Uterus (tissue), 7 donors: ENCODE results near the genes INPP5J, EIF4ENIF1, PISD and SLC5A1.

GRCh38 chr22:30943206-30943710, 25.3 kb downstream of the MORC2 start:
- PRO-cap, 4 experiments = no peak in any of the 4 experiments
- RAMPAGE, long total RNA, 2 experiments = no peak in any of the 2 experiments
- RRBS = no CpG with 5 or more reads among the region's 3 CpGs

DNA sequence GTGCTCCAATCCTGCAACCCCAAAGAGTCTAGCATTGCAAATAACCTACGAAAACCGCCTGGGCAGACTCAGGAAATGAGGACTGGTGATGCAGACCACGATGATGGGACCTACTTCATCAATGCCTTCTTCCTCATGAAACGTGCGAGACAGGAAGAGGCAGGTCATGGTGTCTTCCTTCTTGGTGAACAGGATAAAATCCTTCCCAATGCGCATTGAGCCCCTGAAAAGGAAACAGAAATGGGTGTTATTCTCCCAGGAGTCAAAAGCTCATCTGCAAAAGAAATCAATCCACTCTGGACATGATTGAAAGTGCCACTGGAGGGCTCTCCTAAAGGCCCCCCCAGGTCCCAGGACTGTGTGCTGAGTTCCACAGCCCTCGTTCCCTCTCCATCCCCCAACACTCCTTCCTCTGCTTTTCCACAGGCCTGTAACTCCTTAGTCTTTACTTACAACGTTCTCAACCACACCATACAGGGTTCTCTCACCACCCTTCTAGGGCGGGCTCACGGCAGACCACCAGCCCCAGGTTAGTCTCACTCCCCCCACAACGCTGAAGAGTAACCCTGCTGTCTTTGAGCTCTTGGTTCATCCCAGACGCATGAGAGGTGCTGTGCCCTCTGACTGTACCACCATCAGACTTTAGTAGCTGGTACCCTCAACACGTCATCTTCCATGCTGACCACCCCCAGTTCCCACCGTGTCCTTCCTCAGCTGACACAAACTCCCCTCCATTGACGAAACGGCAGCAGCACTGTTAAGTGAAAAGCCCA, 22.2 kb downstream of the MORC2 start:
- PRO-cap, 4 experiments = no peak in any of the 4 experiments
- RAMPAGE, long total RNA, 2 experiments = no peak in any of the 2 experiments
- RRBS = no CpG with 5 or more reads among the region's 16 CpGs

DNA sequence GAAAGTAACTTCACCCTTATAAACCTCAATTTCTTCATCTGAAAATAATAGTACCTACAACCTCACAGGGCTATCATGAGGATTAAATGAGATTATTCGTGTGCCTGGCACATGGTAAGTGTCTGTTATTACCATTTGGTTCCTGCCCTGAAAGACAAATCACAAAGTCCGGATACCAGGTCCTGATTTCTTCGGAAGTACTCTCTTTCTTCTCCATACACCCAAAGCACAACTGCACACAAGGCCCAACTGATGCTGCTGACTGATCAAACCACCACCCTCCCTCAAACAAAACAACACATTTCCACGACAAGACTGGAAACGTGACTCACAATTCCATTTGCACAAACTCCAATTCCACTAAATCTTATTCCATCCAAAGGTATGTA, 19.9 kb downstream of the MORC2 start:
- PRO-cap, 4 experiments = peak in 2 of 4 experiments; most common minus-strand start position 264 of the sequence (in 2)
- RAMPAGE, long total RNA, 2 experiments = no peak in any of the 2 experiments
- RRBS = no CpG with 5 or more reads among the region's 5 CpGs

DNA sequence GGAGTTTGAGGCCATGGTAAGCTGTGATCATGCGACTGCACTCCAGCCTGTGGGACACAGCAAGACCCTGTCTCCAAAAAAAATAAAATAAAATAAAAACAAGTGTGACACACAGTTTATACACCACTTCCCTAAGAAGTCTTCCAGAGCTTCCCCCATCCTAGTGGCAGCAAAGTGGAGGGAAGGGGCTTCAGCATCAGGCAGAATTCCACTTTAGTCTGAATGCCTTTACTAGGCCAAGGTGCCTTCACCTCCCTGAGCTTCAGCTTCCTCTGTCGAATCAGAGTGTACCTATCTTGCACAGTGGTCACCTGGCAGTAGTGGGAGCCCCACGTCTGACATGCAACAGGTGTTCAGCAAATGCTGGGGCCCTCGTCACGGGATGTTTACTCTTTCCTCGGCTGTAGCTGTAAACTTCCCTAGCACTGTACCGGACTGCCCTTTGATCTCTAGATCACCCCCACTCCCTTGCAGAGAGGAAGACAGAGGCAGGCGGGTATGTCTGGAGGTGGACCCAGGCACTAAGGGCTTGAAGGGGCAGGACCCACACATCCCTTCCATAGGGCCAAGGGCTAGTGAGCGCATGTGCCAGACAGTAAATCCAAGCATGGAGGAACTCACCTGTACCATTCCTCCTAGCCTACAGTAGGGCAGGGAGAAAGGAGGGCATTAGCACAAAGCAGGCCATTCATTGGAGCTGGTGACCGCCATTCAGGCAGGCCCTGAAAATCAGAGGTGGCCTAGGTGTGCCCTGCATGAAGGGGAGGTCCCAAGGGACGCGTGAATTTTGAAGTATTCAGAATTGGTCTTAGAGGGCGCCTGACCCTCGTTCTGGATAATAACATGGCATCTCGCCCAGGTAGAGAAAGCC, 2.1 kb upstream of the SMTN start:
- PRO-cap, 4 experiments = no peak in any of the 4 experiments
- RAMPAGE, long total RNA, 2 experiments = no peak in any of the 2 experiments
- RRBS = no CpG with 5 or more reads among the region's 15 CpGs

DNA sequence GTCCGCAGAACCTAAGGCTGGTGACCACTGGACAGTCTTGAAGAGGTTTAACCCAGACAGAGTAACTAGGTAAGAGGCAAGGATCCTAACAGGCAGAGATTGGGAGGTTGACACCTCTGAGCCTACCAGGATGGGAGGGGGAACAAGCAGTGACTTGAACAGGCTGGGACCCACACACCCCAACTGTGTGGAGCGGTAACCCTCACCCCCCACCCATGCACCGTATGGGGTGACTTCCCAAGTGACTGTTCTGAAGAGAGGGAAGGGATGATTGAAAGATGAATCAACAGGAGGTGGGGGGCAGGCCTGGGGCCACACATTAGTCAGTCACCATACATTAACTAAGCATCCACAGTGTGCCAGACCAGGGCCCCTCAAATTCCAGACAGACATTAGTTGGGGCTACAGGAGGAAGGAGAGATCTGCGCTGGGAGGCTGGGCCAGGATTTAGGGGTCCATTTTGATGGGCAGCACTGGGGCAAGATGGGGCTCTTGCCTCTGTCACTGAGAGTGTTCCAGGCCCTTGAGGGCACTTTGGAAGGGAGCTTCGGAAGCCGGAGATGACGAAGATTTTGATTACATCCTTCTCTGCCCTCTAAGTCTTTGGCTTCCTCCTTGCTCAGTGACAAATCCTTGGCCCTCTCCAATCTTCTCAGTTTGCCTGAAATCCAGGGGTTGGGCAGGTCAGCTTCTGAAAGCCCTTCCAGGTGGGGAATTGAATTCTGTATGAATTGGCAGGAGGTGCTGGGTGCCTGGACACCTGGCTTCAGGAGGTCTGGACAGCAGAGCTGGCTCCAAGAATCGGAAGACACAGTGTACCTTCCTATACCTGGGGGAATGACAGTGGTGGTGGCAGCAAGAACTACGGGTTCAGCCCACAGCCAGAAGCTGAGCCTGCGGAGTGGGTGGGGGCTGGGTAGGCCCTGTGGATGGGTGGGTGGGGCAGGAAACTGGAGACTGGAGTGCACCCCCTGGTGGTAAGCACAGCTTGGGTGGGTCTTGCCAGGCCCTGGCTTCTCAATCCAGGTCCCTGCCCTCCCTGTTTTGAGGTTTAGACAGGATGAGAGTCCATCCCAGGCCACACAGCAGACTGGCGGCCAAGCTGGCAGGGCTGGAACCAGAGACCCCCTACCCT, 1.1 kb downstream of the SMTN start:
- PRO-cap, 4 experiments = peak in 4 of 4 experiments; most common plus-strand start position 984 of the sequence (in 3); most common minus-strand start position 512 of the sequence (in 4)
- RAMPAGE, long total RNA, 2 experiments = no peak in any of the 2 experiments
- RRBS = no CpG with 5 or more reads among the region's 11 CpGs

DNA sequence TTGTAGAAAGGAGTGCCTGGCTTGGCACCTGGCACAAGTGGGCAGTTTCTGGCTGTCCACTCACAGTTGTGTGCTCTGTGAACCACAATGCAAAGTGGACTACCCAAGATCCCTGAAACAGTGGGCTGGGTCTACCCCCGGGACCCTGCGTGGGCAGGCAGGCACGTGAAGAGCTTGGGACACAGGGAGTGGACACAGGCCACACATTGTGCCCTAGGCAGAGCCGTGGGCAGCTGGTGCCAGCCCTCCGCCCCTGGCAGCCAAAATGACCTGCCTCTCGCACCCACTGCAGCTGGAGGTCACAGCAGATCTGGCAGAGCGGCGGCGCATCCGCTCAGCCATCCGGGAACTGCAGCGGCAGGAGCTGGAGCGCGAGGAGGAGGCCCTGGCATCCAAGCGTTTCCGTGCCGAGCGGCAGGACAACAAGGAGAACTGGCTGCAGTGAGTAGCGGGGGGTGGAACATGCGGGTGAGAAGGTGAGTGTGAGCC, 6.6 kb downstream of the SMTN start:
- PRO-cap, 4 experiments = no peak in any of the 4 experiments
- RAMPAGE, long total RNA, 2 experiments = no peak in any of the 2 experiments
- RRBS = no CpG with 5 or more reads among the region's 20 CpGs

GRCh38 chr22:31121978-31123108, at the start of gene INPP5J:
TSS of gene INPP5J (plus strand) at chr22:31122966.
- PRO-cap, 4 experiments = peak in 4 of 4 experiments; most common plus-strand start chr22:31122994 (in 4); most common minus-strand start chr22:31122896 (in 4)
- RAMPAGE, long total RNA, 2 experiments = start-site peak on the plus strand in 1 of 2 experiments, at chr22:31122957-31122986 at its widest, 22 reads per replicate
- RRBS = 14% methylated on average over 2 of the region's 11 CpGs

- PRO-cap, 4 experiments = no peak in any of the 4 experiments
- RAMPAGE, long total RNA, 2 experiments = no peak in any of the 2 experiments
- RRBS = no CpG with 5 or more reads among the region's 5 CpGs
Observed at GRCh38 chr22:31159426-31159798, 570 bp upstream of the RNF185 start.

- PRO-cap, 4 experiments = no peak in any of the 4 experiments
- RAMPAGE, long total RNA, 2 experiments = no peak in any of the 2 experiments
- RRBS = no CpG with 5 or more reads among the region's 7 CpGs
Observed at GRCh38 chr22:31221751-31222202, 9.7 kb downstream of the LIMK2 start.

GRCh38 chr22:31253961-31254405, 38.3 kb downstream of the PIK3IP1 start:
- PRO-cap, 4 experiments = peak in 2 of 4 experiments; most common plus-strand start chr22:31254282 (in 2); most common minus-strand start chr22:31254168 (in 2)
- RAMPAGE, long total RNA, 2 experiments = no peak in any of the 2 experiments
- RRBS = no CpG with 5 or more reads among the region's 4 CpGs

- PRO-cap, 4 experiments = no peak in any of the 4 experiments
- RAMPAGE, long total RNA, 2 experiments = no peak in any of the 2 experiments
- RRBS = no CpG with 5 or more reads among the region's 3 CpGs
Observed at GRCh38 chr22:31284891-31285629, 7.2 kb downstream of the PIK3IP1 start.

DNA sequence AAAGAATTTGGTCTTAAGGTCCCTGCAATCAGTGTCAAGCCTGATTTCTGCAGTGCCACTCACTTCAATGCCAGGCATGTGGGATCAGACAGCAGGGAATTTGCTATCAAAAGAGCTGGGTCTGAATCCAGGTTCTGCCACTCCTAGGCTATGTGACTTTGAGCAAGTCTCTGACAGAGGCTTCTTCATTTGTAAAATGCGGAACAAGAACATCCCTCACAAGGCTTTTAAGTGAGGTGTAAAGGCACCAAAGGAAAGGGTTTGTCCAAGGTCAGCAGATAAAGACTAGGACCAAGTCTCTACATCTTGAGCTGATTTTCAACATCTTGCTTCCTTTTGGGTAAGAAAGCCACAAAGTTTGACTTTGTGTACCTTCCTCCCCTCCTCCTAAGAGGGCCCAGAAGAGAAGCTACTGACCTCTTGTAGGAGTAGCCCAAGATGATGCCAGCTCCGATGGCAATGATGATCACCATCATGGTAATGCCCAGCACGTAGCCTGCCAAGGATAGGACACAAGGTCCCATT, 3.3 kb downstream of the PIK3IP1 start:
- PRO-cap, 4 experiments = no peak in any of the 4 experiments
- RAMPAGE, long total RNA, 2 experiments = no peak in any of the 2 experiments
- RRBS = no CpG with 5 or more reads among the region's 3 CpGs

DNA sequence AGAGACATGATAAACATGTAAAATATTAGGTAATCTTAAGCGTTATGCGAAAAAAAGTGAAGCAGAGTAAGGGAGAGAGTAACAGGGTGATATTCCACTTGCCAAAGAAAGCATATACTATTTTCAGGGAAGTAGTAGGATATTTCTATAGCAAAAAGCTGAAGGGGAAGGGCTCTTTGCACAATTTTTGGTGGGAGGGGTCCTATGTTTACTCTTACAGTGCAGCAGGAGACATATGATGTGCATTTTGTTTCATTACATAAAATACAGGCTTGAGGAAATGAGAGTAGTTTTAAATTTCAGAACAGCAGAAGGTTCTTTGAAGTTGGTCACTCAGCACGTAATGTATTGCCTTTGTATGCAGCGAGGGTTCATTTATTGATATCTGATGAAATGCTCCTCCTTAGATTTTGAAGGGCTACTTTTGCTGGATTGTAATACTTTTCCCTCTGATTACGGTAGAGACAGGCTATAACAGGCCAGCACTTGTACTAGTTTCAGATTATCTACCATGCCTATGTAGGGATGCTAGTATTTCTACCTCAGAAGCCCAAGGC, 3.1 kb upstream of the PIK3IP1 start:
- PRO-cap, 4 experiments = no peak in any of the 4 experiments
- RAMPAGE, long total RNA, 2 experiments = no peak in any of the 2 experiments
- RRBS = no CpG with 5 or more reads among the region's 5 CpGs

DNA sequence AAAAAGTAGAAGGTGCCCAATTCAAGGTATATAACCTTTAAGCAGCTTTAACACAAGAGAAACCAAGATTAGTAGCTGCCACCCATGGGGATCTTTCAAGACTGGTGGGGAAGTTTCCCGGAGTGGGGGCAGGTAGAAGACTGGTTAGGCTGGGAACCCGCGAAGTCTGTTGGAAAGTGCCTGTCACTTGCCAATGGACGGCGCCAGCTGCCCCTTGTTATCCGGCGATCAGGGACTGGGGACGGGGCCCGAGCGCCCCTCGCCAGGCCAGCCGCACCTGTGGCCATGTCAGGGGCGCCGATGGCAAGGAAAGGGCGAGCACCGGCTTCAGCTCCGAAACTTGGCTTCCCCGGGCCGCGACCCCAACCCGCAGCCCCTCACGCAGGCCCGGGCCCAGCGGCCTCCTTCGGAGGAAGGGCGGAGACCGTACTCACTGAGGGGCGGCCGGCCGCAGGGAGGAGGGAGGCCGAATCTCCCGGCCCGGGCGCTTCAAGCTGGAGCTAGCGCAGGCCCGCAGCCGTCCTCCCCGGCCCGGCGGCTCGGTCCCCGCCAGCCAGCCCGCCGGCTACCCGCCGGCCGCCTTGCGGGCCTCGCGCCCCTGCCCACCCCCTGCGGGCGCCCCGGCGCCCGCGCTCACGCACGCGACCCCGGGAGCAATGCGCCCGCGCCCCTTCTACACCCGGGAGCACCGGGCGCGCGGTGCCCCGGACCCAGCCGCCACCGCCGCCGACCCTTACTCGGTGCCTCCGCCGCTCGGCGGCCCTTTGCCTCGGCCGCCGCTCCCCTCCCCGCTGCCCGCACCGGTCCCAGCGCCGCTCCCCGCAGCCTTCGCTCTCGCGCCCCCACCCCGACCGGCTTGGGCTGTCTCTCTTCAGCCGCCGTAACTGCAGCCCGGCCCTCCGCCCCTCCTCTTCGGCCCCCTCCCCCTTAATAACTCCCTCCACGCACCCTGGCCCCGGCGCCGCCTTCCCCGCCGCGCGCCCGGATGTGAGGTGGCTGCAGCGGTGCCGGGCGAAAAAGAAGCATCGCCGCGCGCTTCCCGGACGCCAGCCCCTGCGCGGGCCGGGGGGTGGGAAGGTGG, at the start of gene EIF4ENIF1:
EIF4ENIF1 (minus strand) TSS at position 886 of the 1,081 bp plus-strand sequence.
- PRO-cap, 4 experiments = peak in 4 of 4 experiments; most common plus-strand start position 995 of the sequence (in 1); most common minus-strand start position 853 of the sequence (in 2)
- RAMPAGE, long total RNA, 2 experiments = no peak in any of the 2 experiments
- RRBS = 2% methylated on average over 60 of the region's 118 CpGs

DNA sequence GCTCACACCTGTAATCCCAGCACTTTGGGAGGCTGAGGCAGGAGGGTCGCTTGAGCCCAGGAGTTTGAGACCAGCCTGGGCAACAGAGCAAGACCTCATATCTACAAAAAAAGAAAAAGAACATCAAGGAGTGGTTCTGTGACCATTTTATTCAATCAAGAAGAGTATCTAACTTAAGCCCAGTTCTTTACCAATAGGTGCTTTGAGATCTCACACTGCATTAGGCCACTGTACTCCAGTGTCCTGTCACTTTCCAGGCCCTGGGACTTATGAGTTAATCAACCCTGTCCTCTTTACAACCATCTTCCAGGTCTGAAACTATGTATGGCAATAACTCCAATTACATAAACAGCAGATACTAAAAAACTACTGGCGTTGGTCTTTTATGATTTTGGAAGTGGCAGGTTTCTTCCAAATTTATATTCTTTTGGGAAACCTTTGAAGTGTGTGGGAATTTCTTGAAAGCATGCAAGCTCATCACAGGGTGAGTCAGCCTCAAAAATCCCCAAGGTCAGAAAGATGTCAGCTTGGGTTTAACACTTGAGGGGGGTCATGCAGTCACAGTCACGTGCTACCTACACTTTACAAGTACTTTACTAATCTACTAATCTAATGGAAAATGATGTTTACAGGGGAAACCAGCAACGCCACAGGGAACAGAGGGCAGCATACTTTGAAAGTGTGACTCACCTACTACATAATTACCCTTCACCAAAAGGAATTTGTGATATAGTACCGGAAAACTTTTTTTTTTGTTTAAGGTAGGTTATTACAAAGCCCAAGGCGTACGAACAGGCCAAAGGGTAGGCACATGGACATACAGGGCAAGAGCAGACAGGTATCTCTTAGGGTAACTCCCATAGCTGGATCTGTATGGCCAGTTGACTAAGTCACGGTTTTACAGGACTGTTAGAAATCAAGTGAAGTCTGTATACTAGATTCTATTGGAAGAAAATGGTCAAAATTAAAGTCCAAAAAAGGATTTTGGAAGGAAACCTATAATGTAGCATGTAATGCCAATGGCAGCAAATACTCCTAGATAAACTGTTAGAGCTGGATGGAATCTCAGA, 15.6 kb downstream of the PISD start:
- PRO-cap, 4 experiments = no peak in any of the 4 experiments
- RAMPAGE, long total RNA, 2 experiments = no peak in any of the 2 experiments
- RRBS = no CpG with 5 or more reads among the region's 8 CpGs

GRCh38 chr22:31662086-31662802, at the start of gene PISD:
TSS of gene PISD (minus strand) at chr22:31662215.
- PRO-cap, 4 experiments = peak in 4 of 4 experiments; most common plus-strand start chr22:31662330 (in 2); most common minus-strand start chr22:31662215 (in 3)
- RAMPAGE, long total RNA, 2 experiments = no peak in any of the 2 experiments
- RRBS = 15% methylated on average over 3 of the region's 41 CpGs

DNA sequence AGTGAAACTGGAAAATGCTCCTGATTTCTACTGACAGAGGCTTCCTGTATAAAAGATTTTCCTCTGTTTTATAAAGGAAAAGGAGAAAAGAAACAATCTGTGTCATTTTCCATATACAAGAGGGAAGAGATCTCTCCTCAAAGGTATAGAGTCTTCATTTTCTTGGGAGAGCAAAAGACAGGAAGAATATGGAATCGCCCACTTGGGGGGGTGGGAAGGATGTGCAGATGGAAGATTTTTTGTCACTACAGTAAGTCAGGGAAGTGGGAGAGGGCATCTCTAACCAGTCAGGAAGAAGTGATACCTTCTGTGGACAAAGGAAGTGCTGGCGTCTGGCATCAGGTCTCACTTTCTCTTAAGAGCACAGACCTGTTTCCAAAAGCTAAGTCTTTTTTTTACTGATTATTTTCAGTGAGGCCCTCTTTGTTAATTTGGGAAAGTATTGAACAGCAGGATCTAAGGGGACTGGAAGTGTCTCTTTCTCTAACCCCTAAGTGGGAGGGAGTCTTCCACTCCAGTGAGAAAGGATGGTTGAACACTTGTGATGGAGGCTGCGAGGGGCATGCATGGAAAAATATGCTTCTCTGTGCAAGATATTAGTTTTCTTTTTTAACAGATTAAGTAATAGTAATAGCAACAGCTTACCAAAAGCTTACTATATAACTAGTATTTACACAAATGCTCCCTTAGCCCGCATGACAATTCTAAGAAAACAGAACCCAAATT, 1.3 kb downstream of the PRR14L start:
- PRO-cap, 4 experiments = no peak in any of the 4 experiments
- RAMPAGE, long total RNA, 2 experiments = no peak in any of the 2 experiments
- RRBS = no CpG with 5 or more reads among the region's 4 CpGs

GRCh38 chr22:31841433-31841929, 87.7 kb downstream of the DEPDC5 start:
- PRO-cap, 4 experiments = peak in 2 of 4 experiments; most common plus-strand start chr22:31841741 (in 2)
- RAMPAGE, long total RNA, 2 experiments = no peak in any of the 2 experiments
- RRBS = no CpG with 5 or more reads among the region's 6 CpGs

DNA sequence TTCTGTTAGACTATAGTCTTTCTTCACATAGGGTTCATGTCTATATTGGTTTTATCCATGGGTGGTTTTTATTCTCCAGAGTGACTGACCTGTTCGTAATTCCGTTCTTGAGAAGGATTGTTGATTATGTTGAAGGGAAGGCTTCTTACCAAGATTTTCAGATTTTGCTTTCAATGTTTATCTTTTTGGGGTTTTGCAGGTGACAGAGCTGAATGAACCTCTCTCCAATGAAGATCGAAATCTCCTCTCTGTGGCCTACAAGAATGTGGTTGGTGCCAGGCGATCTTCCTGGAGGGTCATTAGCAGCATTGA, 11.6 kb downstream of the YWHAH start:
- PRO-cap, 4 experiments = no peak in any of the 4 experiments
- RAMPAGE, long total RNA, 2 experiments = no peak in any of the 2 experiments
- RRBS = no CpG with 5 or more reads among the region's 4 CpGs

GRCh38 chr22:32042795-32043679, at the start of gene SLC5A1:
TSS of gene SLC5A1 (plus strand) at chr22:32043261.
- PRO-cap, 4 experiments = peak in 2 of 4 experiments; most common plus-strand start chr22:32043104 (in 1); most common minus-strand start chr22:32042939 (in 2)
- RAMPAGE, long total RNA, 2 experiments = no peak in any of the 2 experiments
- RRBS = no CpG with 5 or more reads among the region's 35 CpGs